Ureter (tissue), 1 donor: Measurements from ENCODE around the genes OR2W1, OR2J3, OR14J1 and OR2I1P.

DNA sequence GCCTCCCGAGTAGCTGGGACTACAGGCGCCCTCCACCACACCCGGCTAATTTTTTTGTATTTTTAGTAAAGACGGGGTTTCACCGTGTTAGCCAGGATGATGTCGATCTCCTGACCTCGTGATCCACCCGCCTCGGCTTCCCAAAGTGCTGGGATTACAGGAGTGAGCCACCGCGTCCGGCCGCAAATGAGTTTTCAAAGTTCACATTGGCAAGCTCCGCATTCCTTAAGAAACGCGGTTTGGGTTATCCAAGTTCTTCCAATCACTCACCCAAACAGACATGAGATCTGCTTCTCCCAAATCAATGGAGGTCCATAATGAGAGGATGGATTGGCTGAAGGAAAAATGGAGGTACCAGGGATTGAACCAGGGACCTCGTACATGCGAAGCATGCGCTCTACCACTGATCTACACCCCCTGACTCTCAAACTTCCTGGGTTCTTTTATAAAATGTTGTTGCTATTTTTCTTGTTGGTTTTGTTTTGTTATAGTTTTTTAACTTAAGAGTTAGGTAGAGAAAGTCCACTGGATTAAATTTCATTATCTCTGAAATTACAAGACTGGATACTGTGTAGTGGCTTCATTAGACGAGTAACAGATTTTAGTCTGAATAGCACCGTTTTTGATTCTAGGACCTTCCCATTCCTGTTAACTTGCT lies 108.6 kb upstream of the SCAND3 start:
- PRO-cap: no peak

GRCh38 chr6:28758050-28758985 lies 165.5 kb downstream of the TRIM27 start:
- PRO-cap: no peak

- PRO-cap: no peak
Measured at GRCh38 chr6:28900993-28901727, 22.6 kb downstream of the TRIM27 start.

DNA sequence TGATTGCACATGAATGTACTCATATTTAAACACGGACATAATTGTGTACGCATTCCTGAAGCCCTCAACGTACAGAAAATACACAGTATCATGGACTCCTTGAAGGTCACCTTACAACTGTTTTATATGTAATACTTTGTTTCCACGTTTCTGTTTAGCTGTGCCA lies 1.4 kb downstream of the TRIM27 start:
- PRO-cap: no peak

DNA sequence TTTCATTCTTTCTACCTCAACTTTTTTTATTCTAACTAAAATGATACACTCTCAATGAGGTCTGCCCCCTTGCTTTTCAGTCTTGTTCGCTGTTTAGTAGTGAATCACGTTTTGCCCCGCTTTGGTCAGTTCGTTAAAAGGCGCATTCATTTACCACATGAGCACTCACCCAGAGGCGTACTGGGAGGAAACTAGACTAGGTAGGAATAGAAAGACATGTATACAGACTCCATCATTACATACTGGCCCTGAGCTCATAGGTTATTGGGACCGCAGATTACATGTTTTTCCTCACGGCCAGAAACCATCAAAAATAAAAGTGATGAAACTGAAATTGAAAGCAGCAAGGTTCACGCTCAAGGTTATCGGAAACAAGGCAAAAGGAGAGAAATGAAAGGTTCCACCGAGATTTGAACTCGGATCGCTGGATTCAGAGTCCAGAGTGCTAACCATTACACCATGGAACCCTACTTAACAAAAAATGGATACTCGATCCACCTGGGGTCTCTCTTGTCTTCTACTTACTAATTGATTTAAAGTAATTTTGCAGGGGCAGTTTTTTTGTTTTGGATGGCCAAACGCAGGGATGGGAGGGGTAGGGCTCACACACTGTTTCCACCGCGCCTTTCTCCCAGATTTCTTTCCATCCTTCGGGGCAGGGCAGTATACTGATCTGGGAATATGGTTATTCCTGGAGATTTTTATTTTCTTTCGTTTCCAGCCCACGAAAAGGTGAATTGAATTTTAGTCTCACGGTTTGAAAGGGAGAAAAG lies 17.6 kb upstream of the TRIM27 start:
- PRO-cap: no peak

DNA sequence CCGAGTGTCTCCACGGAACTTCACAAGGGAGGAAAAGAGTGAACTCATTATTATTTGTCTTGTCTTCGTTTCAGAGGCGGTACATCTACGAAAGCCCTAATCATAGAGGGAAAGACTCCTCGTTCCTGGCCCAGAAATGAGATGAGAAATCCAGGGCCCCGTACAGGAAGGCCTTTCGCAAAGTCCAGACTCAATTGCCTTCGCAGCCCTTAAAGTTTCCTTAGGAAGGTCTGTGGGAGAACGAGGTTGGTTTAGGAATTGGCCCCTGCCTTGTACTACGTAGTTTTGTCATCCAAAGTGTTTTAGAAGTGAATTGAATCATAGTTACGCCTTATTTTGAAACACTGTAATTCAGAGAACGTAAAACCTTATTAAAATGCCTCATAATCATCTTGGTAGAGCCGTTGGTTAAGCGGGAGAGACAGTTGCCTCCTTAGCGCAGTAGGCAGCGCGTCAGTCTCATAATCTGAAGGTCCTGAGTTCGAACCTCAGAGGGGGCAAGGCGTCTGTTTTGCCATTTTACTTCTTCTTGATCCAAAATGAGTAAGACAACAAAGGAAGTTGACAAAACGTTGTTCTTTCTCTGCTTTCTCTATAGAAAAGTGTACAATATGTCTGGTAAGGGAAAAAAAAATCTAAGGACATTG lies 20.5 kb upstream of the TRIM27 start:
- PRO-cap: no peak

- PRO-cap: no peak
Measured at GRCh38 chr6:28980718-28981440, 24.2 kb downstream of the ZNF311 start.

GRCh38 chr6:29045051-29045394 lies at the start of gene OR2W1:
TSS of gene OR2W1 (minus strand) at chr6:29045175.
- PRO-cap: no peak

DNA sequence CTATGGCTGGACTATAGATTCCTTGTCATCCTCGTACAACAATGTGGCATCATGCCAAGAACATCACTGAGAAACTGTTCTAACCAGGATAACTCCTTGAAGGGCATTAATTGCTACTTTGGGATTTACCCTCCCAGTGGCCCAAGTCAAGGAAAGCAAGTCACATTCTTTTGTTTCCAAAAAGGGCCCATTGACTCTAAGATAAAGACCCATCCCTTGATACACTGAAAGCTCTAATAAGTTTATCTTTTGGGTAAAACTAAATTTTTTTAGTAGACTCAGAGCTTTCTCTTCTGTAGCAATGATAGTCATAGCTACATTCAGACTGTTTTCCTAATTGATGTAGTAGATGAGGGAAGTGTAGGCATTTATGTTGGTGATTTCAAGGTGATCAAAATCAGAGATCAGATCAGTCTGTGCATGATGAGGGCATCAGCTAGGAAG lies at the start of gene OR2J3:
Gene OR2J3, plus strand, starts transcription at position 283 of the 444 bp plus-strand sequence.
- PRO-cap: no peak

- PRO-cap: no peak
Measured at GRCh38 chr6:29301473-29301786, at the start of gene OR14J1. TSS of gene OR14J1 (plus strand) at chr6:29301701.

DNA sequence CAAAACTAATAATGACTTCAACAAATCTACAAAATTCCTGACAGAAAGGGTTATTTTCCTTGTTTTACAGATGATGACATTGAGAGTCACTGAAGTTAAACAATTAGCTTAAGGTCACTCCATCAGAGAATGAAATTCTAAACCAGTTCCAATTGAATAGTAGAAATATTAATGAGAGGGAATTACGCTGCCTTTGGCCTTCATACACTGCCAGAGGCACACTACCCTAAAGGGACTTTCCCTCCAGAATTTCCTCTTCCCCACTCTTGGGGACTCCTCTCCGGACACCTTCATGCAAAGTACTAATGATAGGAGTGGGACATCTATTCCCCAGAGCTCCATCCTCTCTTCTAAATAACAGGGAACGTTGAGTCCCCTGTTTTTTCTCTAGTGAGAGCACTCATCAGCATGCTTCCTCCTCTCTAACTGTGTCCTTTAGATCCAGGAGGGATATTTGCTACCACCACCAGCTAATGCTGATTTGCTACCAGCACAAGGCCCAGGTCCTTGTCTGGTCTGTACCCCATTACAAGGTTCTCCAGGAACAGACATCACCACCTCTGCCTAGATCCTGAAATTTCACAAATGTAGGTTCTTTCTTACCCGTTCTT lies at the start of gene OR2I1P:
Gene OR2I1P, plus strand, starts transcription at position 394 of the 611 bp plus-strand sequence.
- PRO-cap: no peak

GRCh38 chr6:29629644-29630077 lies 3.3 kb downstream of the GABBR1 start:
- PRO-cap: no peak

GRCh38 chr6:29633626-29633970 lies 615 bp upstream of the GABBR1 start:
- PRO-cap: no peak

DNA sequence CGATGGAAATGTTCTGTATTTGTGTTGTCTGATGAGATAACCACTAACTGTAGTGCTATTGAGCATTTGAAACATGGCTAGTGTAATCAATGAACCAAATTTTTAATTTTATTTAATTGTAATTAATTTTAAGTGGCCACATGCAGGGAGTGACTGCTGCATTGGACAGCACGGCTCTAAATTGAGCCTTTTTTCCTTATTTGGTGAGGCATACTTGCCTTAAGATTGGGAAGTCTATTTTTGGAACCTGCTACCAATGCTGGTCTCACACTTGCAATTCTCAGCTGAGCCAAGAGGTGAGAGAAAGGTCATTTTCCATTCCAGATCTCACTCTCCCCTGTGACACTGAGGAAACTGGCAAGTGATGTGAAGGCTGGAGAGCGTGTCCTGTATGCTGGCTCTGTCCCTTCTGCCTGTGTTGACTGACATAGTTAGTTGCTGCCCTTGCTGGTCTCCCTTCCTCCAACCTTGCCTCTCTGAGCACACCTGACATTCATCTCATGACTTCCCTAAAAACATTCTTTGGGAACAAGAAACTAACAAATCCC lies 774 bp upstream of the MOG start:
- PRO-cap: no peak

DNA sequence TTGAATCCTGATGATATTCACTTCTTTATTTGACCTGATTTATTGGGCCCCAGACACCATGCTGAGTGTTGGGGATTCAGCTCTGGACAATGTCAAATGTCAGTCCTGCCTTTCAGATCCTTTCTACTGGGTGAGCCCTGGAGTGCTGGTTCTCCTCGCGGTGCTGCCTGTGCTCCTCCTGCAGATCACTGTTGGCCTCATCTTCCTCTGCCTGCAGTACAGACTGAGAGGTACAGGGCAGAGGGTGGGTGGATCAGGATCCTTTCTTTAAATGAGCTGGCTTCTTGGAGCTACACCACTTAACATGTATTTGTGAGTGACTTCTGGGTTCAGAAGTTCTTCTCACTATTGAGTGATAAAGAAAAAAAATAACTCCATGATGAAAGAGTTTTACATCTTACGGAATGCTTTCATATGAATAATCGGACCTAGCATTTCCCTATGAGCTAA lies 9.2 kb downstream of the MOG start:
- PRO-cap: no peak

DNA sequence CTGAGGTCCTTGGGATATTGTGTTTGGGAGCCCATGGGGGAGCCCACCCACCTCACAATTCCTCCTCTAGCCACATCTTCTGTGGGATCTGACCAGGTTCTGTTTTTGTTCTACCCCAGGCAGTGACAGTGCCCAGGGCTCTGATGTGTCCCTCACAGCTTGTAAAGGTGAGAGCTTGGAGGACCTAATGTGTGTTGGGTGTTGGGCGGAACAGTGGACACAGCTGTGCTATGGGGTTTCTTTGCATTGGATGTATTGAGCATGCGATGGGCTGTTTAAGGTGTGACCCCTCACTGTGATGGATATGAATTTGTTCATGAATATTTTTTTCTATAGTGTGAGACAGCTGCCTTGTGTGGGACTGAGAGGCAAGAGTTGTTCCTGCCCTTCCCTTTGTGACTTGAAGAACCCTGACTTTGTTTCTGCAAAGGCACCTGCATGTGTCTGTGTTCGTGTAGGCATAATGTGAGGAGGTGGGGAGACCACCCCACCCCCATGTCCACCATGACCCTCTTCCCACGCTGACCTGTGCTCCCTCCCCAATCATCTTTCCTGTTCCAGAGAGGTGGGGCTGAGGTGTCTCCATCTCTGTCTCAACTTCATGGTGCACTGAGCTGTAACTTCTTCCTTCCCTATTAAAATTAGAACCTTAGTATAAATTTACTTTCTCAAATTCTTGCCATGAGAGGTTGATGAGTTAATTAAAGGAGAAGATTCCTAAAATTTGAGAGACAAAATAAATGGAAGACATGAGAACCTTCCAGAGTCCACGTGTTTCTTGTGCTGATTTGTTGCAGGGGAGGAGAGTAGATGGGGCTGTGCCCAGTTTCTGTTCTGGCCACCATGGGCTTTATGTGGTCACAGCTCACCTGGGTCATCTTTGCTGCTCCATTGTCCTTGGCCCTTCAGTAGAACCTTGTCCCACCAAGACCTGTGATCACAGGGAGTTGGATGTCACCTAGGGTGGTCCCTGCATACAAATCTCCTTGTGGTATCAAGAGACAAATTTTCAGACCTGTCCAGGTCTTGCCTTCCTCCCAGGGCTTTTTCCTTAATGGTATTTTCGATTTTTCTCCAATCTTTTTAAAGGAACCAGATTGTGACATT lies 3.1 kb downstream of the HLA-A start:
- PRO-cap: no peak

- PRO-cap: no peak
Measured at GRCh38 chr6:29948981-29949585, 6.8 kb downstream of the HLA-A start.

- PRO-cap: no peak
Measured at GRCh38 chr6:29975262-29976106, 33.2 kb downstream of the HLA-A start.

- PRO-cap: no peak
Measured at GRCh38 chr6:30006189-30007075, 54.6 kb upstream of the POLR1H start.

DNA sequence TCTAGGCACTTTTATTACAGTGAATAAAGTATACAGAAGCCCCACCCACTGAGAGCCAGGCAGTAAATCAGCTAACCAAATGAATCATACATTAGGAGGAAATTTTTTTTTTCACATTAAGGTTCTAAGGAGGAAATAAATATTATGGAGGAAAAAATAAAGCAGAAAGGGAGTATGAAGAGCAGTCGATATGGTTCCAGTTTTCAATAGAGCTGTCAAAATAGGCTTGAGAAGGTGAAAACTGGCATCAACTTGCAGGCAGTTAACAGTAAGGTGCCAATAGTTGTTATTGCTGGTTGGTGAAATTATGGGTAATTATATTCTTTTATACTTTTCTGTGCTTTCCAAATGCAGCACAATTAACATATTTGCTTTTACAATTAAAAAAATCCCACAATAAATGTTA lies 9.9 kb upstream of the TRIM31 start:
- PRO-cap: no peak